Hair follicle dermal papilla cell (primary cell): Measurements from ENCODE around the gene SNIP1.

GRCh38 chr1:36367406-36368117, 18.2 kb downstream of the STK40 start:
- CAGE, long polyA plus RNA: no peak

DNA sequence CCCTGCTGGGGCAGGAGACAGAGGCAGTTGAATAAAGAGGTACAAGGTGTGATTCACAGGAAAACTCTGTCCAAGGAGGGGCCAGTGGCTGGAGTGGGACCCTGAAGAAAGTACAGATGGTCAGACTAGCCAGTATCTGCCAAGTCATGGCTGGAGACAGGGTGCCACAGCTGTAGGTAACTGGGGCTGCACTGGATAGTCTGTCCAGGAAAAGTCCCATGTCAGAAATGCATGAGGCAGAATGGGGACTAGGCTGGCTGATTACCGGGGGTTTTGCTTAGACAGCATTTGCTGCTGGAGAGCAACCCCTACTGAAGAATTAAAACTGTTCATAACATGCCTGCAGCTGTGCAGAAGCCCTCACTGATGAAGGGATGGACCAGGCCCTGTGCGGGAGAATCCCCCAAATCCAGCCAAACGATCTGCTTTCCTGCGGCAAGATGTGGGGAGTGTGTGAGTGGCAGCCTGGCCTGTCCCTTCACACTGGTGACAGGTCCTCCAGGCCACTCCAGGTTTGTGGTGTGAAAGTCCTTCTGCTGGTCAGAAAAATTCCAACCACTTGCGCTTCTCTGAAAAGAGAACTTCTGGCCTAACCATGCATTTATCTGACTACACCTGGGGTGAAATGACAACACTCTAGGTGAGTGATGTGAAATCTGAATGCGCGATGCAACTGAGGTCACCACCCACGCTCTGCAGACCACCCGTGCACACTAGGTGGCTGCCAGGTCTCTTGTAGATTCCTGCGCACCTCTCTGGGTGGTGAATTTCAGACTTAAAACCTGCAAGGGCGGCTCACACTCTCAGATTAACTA, 15.6 kb downstream of the STK40 start:
- CAGE, long polyA plus RNA: no peak

- CAGE, long polyA plus RNA: no peak
Measured at GRCh38 chr1:36380861-36381953, 4.5 kb downstream of the STK40 start.

GRCh38 chr1:36386854-36387202, 1.1 kb upstream of the STK40 start:
- CAGE, long polyA plus RNA: no peak

GRCh38 chr1:36411884-36412354, 14.2 kb upstream of the LSM10 start:
- CAGE, long polyA plus RNA: no peak

GRCh38 chr1:36418842-36419632, 21.3 kb upstream of the LSM10 start:
- CAGE, long polyA plus RNA: no peak

GRCh38 chr1:37053975-37054364, 19.7 kb upstream of the GRIK3 start:
- CAGE, long polyA plus RNA: no peak

GRCh38 chr1:37063616-37063852, 29.2 kb upstream of the GRIK3 start:
- CAGE, long polyA plus RNA: no peak

- CAGE, long polyA plus RNA: no peak
Measured at GRCh38 chr1:37478411-37479252, 4.3 kb downstream of the ZC3H12A start.

- CAGE, long polyA plus RNA: no peak
Measured at GRCh38 chr1:37481236-37482147, 7.1 kb downstream of the ZC3H12A start.

DNA sequence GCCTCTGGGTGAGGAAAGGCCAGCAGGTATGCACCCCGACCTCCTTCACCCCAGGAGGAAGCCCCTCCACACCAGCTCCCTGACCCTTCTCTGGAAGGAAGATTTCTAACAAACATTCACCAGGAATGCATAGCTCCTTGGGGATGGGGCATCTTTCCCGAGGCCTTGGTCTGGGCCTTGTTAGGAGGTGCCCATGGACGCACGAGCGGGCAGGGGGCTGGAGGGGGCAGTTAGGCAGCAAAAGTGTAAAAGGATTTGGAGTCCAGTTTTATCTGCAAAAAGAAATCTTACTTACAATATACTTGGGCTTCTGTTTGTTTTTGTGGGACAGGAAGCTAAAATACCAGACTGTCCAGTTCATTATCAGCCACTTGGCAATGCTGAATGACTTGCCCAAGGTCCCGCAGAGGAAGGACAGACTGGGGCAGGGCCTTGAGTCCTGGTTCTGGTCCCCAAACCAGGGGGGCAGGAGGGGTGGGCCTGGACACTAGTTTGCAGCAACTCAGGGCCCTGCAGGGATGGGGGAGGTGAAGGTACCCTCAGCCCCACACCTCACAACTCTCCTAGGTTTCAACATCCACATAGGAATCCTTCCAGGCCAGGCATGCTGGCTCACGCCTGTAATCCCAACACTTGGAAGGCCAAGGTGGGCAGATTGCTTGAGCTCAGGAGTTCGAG, 10.2 kb downstream of the ZC3H12A start:
- CAGE, long polyA plus RNA: no peak

DNA sequence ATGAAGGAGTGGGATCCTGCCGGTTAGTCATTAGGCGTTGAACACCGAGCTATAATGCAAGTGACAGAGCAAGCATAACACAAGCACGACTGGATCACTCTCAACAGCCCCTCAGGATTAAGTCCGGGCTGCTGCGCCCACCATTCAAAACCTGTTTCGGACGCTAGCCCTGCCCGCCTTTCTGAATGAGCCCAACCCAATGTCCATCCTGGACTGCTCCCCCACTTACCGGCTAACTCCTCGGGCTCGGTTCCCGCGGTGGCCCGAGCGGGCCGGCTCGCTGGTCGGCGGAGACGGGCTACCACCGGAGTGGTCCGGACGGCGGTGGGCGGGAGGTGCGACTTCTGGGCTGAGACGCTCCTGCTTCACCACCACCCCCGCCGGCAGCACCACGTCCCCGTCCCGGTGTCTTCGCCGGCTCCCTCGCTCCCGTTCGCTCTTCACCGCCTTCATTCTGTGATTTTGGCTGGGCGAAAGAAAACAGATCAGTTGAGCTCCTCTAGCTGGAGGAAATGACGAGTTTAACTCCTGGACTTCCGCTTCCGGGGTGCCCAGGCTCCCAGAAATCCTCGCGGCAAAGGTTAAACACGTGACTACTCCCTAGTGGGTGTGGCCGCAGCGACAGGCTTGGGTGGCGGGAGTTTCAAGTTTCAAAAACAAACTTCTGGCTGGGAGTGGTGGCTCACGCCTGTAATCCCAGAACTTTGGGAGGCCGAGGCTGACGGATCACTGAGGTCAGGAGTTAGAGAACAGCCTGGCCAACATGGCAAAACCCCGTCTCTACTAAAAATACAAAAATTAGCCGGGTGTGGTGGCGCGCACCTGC, at the start of gene SNIP1:
Gene SNIP1, minus strand, starts transcription at position 517 of the 826 bp plus-strand sequence.
- CAGE, long polyA plus RNA: no peak

DNA sequence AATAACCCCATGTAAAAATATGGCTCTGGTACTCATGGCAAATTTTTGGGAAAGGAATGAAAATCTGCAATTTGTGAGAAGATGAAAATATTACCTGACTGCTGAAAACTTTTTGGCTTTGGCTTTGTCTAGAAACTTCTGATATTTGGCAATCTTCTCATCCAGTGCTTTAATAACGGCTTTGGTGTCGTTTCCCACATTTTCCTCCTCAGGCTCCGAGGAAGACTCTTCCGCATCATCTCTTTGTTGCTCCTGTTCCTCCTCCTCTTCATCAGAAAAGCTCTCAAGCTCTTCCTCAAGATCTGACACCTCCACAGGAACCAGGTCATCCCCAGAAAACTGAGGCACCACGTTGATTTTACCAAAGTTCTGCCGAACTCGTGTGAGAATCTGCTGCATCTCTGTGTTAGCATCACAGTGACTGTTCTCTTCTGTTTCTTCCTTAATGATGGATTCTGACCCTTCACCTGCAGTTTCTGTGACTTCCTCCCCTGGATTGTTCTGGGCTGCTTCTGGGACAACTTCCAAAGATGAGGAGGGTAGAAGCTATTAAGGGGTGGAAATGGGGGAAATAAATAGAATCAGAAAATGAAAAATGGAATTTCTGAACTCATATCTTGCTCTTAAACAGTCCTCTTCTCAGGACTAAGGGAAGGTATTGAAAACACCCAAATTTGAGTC, 12.2 kb downstream of the DNALI1 start:
- CAGE, long polyA plus RNA: no peak

GRCh38 chr1:37633721-37634503, 780 bp downstream of the RSPO1 start:
- CAGE, long polyA plus RNA: no peak

GRCh38 chr1:37752429-37753683, 12.1 kb downstream of the EPHA10 start:
- CAGE, long polyA plus RNA: no peak

- CAGE, long polyA plus RNA: no peak
Measured at GRCh38 chr1:37802932-37803811, 4.4 kb upstream of the C1orf122 start.

DNA sequence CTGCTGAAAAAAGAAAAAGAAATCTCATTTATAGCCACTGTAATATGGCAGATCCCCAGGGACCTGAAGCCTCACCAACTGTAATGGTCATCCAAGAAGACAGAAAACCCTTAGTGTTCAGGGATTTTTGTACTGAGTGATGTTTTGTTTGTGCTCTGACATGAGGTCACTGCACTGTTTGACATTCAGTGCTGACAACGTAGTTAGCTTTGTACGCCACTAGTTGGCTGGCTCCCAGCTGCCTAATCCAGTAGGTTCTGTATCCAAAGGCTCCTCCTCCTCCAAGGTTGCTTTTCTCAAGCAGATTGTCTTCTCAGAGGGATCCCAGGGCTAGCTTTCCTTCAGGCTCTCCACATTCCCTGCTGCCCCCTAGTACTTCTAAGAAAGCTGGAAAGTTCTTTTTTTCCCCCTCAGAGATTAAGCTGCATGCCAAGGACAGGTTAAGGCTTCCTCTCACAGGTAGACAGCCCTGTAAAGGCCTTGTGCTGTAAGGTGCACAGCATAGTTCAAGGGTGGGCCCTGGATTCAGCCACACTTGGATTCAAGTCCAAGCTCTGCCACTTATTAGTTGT, 9.6 kb upstream of the YRDC start:
- CAGE, long polyA plus RNA: no peak

GRCh38 chr1:37908939-37909721, 37.7 kb downstream of the INPP5B start:
- CAGE, long polyA plus RNA: no peak

DNA sequence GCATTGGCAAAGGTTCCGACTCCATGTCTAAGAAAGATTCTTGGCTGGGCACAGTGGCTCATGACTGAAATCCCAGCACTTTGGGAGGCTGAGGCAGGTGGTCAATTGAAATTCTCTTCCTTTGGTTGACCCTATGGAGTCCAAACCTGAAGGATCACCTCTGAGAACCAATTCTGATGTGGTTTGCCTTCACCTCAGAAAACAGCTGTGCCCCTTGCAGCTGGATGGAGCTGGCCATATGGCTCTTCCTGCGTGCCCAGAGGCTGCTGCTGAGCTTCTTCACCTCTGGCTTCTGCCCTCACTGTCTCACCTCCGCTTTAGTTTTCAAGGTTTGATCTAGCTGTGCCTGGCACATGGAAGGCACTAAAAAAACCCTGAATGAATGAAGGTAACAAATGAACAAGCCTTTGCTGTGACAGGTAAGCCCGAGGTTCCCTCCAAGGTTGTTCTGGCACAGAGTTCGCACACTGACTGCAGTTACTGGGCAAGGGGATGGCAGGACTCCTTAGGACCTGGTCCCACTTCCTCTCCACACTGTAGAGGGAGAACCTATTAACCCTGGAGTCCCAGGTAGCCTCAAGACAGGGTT, 8.5 kb upstream of the INPP5B start:
- CAGE, long polyA plus RNA: no peak

DNA sequence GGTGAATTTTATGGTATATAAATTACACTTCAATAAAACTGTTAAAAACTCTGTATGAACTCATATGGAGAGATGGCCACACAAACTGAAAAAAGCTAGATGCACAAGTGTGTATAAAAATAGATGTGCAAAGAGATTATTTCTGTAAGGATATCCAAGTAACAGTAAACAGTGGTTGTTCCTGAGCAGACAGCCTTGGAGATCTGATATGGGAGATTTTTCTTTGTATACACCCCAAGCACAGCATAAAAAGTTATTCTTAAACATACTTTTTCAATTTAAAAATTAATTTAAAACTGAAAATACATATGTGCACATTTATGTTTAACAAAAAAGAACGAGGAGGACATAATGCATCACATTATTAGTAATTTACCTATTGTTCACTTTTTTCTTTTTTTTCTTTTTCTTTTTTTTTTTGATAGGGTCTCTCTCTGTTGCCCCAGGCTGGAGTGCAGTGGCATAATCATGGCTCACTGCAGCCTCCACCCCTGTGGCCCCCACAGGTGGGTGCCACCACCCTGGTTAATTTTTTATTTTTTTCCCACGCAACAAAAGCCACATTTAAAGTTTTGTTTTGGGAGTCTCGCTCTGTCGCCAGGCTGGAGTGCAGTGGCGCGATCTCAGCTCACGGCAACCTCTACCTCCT, 2.2 kb upstream of the SF3A3 start:
- CAGE, long polyA plus RNA: no peak